Skeletal muscle satellite cell (primary cell): ENCODE measurements around a stretch of chr1.

DNA sequence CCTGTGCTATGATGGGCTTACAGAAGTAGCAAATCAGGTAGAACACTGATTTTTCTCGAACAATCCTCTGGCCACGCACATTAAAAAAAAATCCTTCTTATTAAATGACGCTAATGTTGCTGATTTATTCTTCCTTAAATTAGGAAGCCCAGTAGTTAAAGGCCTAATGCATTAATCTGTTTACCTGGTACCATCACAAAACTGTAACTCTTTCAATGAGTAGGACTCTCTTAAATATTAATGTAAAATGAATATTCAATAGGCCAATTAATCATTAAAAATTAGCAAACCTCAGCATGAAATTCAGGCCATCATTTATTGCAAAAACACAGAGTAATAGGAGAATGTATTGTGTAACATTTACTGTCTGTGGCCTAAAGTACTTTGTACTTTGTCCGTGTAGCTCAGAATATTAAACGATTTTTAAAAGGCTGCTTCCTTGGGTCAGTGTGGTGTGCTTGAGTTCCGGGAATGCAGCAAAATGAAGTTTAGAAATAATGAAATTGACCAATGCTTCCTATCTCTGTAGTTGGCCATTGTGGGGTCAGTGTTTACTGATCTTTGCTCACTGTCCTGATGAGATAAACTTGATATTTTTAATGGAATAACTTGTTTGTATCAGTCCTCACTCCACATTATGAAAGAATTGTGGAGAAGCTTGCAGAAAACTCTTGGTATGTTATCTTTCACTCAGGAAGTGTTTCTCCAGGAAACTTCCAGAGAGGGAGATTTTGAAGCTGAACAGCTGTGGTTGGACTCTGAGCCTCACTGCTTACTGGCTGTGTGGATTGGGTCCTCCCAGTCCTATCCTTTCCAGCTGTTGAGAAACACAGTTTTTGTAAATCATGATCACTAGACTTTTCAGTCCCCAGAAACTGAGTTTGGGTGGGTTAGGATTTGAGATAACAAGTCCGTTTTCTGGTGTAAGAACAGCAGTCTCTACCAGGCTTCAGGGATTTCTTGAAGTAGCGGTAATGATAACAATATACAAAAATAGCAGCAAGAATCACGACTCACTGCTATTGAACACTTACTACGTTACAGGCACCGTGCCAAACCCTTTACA is 19.3 kb downstream of the MTARC2 start:
- CAGE, long polyA plus RNA: no peak

DNA sequence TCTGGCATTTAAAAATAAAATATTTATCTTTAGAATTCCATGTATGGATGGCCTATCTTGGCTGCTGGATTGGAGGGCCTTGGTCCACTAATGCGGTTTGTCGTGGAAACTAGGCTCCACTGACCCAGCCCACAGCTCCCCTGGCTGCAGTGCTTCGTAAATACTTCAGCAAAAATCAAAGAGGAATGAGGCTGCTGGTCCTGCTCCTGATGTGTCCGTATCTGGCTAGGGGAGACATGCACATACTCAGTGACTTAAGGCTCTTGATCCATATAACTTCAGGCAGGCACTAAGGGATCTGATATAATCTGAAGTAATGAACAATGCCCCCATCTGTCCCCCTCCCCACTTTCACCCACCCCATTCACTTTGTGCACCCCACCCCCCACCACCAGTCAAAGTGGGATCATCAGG is 17.7 kb downstream of the MTARC1 start:
- CAGE, long polyA plus RNA: no peak

GRCh38 chr1:220879054-220879269 is 281 bp upstream of the HLX start:
- CAGE, long polyA plus RNA: no peak

GRCh38 chr1:220880529-220881706 is 1.7 kb downstream of the HLX start:
- CAGE, long polyA plus RNA: no peak

GRCh38 chr1:220957171-220957815 is 78.0 kb downstream of the HLX start:
- CAGE, long polyA plus RNA: no peak

GRCh38 chr1:221035902-221036338 is 156.7 kb downstream of the HLX start:
- CAGE, long polyA plus RNA: no peak

DNA sequence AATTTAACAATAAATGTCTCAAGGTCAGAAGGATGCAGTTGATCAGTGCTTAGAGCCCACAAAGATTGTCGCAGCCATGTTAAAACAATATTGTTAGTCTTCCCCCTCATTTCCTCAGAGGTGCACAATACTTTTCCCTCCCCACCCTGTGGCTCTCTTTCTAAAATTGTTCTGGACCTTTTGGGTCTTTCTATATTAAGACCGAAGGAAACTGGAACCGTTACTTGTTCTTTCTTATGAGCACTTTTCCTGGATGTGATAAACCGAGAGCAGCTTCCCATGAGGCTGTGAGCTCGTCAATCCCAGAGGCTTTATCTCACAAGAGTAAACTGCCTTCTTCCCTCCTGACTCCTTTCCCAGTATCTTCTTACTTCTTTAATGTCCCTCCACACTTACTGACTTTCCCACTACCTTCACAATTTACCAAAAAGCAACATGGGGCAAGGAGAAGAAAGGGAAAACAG is 333.8 kb downstream of the HLX start:
- CAGE, long polyA plus RNA: no peak

DNA sequence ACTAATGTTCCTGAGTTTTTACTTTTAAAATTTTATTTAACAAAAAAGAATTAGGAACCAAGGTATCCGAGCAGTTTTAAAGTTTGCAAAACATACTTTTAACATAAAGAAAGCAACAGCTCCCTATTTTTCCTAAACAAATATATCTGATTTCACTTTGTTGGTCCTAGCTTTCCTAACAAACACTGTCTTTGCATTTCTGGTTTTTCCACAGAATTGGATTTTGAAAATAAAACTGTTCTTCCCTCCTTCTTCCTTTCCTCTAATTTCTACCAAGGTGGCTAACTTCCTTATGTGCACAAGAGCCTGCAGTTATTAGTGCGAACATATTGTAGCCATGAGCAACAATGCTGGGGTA is 31.3 kb downstream of the DUSP10 start:
- CAGE, long polyA plus RNA: no peak

GRCh38 chr1:221777571-221778124 is 35.8 kb upstream of the DUSP10 start:
- CAGE, long polyA plus RNA: no peak

- CAGE, long polyA plus RNA: no peak
These were observed 87.7 kb upstream of the DUSP10 start for GRCh38 chr1:221829426-221830167.

- CAGE, long polyA plus RNA: no peak
These were observed 224.0 kb upstream of the DUSP10 start for GRCh38 chr1:221965837-221966392.

GRCh38 chr1:221969260-221969751 is 227.4 kb upstream of the DUSP10 start:
- CAGE, long polyA plus RNA: no peak

DNA sequence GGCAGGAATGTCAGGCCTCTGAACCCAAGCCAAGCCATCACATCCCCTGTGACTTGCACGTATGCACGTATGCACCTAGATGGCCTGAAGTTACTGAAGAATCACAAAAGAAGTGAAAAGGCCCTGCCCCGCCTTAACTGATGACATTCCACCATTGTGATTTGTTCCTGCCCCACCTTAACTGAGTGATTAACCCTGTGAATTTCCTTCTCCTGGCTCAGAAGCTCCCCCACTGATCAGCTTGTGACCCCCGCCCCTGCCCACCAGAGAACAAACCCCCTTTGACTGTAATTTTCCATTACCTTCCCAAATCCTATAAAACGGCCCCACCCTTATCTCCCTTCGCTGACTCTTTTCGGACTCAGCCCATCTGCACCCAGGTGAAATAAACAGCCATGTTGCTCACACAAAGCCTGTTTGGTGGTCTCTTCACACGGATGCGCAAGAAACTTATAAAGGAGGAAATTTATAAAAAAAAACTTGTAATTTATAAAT is 229.3 kb upstream of the DUSP10 start:
- CAGE, long polyA plus RNA: no peak

- CAGE, long polyA plus RNA: no peak
These were observed 320.0 kb upstream of the DUSP10 start for GRCh38 chr1:222061620-222062571.

DNA sequence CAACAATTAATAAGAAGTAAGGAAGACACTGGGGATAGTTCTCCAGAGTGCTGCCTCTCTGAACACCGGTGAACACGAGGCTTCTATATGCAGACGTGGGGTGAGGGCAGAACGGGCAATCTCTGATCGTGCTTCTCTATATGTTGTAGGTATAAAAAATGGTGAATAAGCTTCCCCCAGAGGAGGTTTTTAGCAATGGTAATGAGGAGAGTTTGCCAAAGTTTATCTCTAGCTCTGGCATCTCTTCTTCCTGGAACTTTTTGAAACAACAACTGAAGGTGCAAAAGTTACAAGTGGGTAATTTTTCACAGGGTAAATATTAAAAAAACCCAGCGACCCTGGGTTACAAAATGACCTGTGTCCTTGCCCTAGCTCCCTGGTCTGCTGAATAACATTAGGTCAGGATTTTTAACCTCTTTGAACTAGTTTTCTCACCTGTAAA is 332.3 kb upstream of the DUSP10 start:
- CAGE, long polyA plus RNA: no peak

DNA sequence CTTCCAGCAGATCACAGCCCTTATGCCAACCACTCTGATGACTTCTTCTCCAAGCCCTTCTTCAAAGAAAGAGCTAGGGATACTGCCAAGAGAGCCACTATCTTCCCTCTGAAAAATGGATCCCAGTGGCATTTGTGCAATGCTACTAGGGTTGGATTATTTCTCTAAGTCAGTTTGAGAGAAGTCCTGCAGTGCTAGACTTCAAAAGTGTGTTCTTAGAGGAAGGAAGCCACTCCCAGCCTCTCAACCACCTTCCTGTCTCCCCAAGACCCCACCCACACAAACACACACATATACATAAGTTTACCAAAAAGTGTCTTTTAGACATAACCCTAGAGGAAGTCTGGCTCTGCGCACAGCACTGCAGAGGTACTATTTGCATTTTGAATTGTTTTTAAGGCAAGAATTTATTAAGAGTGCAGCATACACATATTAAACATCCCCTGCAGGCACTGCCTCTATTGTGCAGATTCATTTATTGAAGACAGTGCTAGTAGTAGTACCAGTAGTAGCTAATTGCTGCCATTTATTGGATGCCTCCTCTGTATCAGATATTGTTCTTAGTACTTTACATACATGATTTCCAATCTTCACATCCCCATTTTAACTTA is 127.3 kb downstream of the HHIPL2 start:
- CAGE, long polyA plus RNA: no peak

GRCh38 chr1:222521238-222521640 is 26.7 kb downstream of the HHIPL2 start:
- CAGE, long polyA plus RNA: no peak

- CAGE, long polyA plus RNA: no peak
These were observed 4.8 kb downstream of the MIA3 start for GRCh38 chr1:222622753-222623000.

- CAGE, long polyA plus RNA: no peak
These were observed 9.4 kb downstream of the MIA3 start for GRCh38 chr1:222627168-222627924.

DNA sequence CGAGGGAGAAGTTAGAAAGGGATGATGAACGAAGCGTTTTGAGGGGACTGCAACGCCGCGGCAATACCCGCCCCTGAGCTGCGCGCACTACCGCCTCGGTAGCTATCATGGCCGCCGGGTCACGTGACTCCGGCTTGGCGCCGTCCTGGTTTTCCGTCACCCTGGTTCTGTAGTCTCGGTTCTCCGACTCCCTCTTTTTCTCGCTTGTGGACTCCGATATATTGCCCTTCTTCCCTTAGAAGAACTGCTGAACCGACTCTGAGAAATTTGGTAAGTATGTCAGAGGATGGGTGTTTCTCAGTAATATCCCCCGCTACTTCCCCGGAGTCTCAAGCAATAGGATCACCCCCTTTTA is 286 bp downstream of the BROX start:
- CAGE, long polyA plus RNA: no peak